ENCODE measurements around the genes SLC30A2 and PDIK1L.

GRCh38 chr1:25900186-25900522, 6.1 kb downstream of the STMN1 start:
- RRBS, result no CpG with 5 or more reads among the region's 6 CpGs

DNA sequence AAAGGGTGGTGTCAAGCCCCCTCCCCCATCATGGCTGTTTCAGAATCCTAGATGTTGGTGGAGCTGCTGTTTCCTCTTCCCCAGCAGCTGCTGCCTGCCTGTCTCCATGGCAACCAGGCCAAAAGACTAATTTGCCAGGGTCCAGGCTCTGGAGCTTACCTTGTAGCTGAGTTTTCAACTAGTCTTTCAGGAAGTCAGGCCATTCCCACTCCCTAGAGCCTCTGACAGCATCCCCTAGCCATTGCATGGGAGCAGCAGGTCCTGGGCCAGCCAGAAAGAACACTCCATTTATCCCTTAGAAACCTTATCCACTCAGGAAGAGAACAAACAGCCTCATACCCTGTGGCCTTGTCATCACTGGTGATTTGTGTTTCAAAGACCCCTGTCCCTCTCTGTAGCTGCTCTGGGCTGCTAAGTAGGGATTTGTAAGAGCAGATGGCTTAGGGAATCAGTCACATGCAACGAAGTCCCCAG, 21.4 kb upstream of the STMN1 start:
- RRBS, result no CpG with 5 or more reads among the region's 1 CpG

GRCh38 chr1:26034943-26035978, 10.7 kb downstream of the SLC30A2 start:
- RRBS, result under 1% methylated on average over 15 of the region's 72 CpGs

- RRBS, result 2% methylated on average over 57 of the region's 114 CpGs
These were observed at the start of gene SLC30A2 for GRCh38 chr1:26045226-26046478. Gene SLC30A2 (minus strand): TSS chr1:26046118.

DNA sequence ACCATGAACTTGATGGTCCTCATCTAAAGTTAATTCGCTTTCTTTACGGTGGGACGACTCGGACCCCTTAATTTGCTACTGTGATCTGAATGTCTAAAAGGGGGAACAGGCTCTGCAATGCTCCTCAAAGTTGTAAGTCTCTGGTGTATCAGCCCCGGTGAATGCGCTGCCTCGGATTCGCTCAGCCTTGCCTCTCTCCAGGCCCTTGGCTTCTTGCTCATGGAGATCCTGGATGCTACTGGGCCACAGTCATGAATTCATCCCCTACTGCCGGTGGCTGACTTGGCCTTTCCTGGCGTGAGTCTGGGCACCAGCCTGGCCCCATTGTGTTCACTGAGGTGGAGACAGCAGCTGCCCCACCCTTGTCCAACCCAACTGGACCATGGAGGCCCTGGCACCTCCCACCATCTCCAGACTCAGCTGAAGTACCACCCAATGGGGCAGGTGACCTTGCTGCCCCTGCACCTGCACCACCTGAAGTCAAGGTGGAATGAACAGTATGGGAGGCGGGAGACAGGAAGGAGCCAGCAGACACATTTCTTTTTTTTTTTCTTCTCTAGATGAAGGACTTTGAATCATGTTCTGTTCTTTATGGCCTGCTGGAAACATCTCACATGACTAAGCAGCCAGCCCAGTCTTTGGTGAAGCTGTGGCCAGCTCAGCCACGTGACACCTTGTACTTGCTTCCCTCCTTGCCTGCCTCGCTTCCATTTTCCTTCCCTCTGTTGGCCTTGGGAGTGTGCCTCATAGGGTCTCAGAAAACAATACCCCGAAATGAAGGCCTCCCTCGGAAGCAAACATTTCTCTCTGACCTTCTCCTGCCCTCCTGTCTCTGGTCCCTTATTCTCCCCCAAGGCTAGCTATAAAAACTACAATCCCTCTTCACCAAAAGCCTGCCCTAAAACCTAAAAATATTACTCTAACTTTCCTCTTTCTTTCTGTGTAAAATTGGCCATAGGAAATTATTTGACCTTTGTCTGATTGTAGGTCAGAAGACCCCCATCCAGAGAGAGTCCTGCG, 3.8 kb upstream of the SLC30A2 start:
- RRBS, result no CpG with 5 or more reads among the region's 16 CpGs

GRCh38 chr1:26111476-26111969, at the start of gene PDIK1L:
Gene PDIK1L (plus strand): TSS chr1:26111824.
- RRBS, result 1% methylated on average over 24 of the region's 68 CpGs

DNA sequence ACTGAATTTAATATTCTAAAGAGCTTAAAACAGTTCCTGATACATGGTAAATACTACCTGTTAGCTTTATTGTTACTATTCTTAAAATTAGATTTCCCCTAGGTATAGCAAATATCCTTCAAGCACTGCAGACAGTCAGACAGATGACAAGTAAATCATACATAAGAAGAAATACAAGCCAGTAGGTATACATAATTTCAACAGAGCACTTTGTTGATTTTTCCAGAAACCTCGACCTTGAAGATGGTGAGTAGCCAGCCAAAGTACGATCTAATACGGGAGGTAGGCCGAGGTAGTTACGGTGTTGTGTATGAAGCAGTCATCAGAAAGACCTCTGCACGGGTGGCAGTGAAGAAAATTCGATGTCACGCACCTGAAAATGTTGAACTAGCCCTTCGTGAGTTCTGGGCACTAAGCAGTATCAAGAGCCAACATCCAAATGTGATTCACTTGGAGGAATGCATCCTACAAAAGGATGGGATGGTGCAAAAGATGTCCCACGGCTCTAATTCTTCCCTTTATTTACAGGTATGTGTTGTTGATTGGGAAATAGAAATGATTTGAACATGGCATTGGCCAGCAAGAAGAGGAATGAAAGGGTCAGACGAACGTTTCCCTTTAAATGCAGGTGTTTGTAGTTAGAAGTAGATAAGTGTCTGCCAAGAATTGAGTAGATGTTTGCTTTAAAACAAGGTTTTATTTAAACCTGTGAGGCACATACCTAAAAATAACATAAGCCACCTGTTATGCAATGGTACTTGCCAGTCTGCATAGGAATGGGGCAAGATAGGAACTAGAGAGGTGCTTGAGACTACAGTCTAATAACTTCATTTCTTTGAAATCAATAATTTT, 2.7 kb downstream of the PDIK1L start:
- RRBS, result no CpG with 5 or more reads among the region's 12 CpGs

- RRBS, result no CpG with 5 or more reads among the region's 7 CpGs
These were observed 857 bp downstream of the UBXN11 start for GRCh38 chr1:26305521-26306037.

DNA sequence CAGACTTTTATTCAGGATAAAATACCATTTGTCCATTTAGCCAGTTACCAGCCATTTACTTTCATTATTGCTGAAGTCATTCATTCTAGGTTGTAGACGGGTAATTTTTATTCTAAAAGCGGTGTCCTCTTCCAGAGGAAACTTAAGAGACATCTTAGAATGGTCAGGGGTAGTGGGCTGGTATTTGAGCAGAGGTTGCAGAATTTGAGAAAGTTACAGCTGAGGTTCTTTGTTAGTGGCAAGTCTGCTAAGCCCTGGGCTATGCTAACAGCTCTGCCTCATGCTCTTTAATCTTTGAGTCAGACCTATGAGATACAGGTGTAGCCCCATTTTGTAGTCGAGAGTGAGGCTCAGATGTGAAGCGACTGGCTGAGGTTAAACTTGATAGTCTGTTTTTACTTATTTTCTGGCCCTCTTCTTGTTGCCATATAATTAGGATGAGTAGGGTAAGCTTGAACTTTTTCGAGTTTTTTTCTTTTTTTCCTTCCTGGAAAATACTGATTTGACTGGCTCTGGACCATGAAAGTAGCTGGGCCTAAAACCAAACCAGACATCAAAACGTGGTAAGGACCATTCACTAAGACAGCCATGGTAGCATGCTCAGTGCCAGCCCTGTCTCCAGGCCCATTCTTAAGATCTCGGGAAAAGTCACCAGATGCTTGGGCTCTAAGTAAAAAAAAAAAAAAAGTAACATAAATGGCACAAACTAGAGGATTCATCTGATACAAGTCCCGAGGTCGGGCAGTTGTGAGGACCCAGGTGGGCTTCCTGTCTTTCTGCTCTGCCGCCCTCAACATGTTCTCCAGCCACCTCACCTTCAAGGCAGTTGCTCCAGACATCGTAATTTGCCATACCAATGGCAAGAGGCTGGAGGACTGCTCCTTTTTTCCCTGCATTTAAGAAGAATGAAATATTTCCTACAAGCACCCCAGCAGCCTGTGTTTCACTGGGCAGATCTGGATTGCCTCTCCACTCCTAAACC, 4.9 kb downstream of the HMGN2 start:
- RRBS, result no CpG with 5 or more reads among the region's 11 CpGs

DNA sequence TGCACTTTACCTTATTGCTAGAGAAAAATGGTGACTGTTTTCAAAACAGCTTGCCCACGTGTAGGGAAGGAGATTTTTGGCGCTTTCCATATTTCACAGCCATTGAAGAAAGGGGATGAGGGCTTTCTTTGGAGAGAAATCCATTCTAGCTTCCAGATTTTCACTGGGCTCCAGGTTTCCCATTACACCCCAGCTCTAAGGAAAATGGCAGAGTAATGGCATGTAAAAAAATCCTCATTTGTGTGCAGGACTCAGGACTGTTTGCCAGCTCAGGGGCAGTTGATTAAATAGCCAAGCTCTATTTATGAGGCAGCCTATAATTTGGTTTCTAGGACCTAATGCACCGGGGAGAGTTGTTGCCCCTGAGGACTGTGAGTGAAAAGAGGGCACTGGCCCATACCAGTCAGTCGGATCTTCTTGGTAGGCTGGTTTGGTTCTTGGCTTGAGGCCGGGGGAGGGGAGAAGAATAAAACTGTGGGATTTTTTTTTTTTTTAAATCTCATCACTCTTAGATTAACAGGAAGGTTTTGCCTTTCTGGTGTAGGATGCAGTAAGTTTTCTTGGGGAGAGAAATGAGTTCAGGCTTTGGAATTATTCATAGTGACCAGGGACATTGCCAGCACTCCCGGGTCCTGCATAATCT, 2.1 kb upstream of the ARID1A start:
- RRBS, result no CpG with 5 or more reads among the region's 6 CpGs

DNA sequence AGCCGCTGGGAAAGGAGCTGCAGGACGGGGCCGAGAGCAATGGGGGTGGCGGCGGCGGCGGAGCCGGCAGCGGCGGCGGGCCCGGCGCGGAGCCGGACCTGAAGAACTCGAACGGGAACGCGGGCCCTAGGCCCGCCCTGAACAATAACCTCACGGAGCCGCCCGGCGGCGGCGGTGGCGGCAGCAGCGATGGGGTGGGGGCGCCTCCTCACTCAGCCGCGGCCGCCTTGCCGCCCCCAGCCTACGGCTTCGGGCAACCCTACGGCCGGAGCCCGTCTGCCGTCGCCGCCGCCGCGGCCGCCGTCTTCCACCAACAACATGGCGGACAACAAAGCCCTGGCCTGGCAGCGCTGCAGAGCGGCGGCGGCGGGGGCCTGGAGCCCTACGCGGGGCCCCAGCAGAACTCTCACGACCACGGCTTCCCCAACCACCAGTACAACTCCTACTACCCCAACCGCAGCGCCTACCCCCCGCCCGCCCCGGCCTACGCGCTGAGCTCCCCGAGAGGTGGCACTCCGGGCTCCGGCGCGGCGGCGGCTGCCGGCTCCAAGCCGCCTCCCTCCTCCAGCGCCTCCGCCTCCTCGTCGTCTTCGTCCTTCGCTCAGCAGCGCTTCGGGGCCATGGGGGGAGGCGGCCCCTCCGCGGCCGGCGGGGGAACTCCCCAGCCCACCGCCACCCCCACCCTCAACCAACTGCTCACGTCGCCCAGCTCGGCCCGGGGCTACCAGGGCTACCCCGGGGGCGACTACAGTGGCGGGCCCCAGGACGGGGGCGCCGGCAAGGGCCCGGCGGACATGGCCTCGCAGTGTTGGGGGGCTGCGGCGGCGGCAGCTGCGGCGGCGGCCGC, 1.0 kb downstream of the ARID1A start:
- RRBS, result 1% methylated on average over 26 of the region's 106 CpGs

DNA sequence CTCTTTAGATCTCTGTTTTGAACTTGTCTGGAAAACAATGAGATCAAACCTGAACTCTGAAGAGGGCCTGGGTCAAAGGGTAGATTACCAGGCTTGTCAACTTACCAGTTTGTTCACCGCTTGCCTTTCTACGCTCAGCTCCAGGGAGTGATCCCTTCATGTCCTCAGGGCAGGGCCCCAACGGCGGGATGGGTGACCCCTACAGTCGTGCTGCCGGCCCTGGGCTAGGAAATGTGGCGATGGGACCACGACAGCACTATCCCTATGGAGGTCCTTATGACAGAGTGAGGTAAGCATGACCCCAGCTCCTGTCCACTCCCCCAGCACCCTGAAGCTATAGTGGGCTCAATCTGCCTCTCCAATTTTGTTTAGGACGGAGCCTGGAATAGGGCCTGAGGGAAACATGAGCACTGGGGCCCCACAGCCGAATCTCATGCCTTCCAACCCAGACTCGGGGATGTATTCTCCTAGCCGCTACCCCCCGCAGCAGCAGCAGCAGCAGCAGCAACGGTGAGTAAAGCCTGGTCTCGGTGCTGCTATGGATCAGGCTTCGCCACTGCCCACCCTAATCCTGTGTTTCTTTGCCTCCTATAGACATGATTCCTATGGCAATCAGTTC, 14.4 kb upstream of the PIGV start:
- RRBS, result no CpG with 5 or more reads among the region's 16 CpGs

DNA sequence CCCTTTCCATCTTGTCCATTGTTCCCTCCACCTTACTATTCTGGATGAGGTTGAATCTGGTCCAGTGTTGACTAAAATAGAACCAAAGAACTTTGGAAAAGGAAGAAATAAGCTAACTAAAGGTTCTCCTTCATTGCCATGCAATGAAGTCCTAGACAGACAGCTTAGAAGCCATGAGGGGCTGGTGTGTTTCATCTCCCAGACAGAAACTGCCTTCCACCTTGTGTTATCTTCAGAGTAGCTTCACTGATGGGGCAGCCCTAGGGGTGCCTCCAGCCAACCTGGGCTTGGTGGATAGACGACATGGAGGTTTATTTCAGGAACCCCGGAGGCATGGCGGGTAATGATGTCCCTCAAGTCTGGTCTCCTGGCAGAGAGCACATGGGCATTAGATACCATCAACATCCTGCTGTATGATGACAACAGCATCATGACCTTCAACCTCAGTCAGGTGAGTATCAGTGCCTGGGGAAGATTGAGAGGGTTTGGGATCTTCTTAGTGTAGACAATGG, 12.4 kb upstream of the PIGV start:
- RRBS, result no CpG with 5 or more reads among the region's 3 CpGs

GRCh38 chr1:26789010-26789775, 1.4 kb downstream of the PIGV start:
- RRBS, result no CpG with 5 or more reads among the region's 20 CpGs

DNA sequence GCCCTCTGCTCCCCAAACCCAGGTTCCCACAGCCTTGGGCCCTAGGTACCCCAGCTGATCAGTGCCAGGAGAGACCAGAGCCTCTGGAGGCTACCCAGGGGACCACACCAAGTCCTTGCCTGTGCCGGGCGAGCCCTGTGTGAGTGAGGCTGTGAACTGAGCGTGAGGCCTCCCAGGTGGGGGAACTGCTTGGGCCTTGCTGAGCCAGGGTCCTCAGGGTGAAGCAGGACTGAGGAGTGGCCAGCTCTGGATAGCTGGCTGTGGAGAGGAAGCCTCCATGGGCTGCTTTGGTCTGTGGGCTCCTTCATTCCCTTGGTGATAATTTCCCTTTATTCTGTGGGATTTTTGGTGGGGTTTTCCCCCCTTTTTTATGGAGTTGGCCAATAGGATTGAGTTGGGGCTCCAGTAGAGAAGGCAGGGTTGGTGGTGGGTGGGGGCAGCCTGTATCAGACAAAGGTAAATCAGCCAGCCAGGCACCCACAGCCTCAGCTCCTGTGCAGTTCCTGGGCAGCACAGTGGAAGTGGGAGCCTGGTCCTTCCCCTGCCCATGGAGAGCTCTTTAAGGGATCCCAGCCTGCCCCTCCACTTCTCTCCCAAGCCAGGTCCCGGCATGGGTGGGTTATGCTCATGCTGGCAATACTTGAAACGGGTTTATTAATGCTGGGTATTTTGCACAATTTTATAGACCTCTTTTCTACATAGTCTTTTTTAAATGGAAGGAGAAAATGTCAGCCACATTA, 8.8 kb upstream of the SFN start:
- RRBS, result no CpG with 5 or more reads among the region's 5 CpGs

DNA sequence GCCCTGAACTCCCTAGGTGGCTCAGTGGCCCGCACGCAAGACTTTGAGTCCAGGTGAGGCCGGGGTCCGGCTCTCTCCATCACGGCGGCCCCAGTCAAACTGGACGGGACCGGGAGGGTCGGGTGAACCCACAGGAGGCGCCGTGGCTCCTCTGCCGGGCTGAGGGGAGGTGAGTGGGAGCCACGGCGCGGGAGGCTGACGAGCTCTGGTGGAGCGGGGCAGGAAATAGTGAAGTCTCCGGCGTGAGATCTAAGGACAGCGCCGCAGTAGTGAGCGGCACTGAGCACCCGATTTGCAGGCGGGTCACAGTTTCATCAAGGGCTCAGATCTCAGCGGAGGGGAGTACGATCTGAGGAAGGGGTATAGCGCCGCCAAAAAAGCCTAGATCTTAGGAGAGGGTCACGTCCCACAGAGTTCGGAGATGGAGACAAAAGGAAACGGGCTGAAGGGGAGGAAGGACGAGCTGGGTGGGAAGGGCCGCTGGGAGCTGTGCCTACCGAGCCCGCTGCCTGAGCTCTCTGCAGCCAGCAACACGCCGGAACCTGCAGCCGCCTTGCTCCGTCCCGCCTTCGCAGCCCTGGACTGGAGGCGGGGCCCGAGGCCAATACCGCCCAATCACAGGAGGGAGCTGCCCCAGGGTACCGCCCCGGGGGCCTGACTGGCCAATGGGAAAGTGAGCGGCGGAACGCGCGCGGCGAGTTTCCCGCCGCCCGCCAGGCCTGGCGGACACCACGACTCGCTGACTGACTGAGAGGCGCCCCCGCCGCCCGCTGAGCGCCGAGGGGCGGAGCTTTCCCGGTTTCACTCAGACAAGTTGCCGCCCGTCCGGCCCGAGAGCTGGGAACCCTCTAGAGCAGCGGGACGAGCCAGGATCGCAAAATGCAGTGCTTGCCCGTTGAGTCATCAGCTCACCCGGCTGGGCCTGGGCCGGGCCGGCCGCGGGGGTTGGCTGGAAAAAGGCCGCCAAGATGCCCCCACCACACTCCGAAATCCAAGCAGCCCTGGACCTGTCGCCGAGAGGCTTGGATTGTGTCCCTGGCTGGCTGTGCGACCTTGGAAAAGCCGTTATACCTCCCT, 1.9 kb downstream of the SFN start:
- RRBS, result 2% methylated on average over 17 of the region's 86 CpGs

DNA sequence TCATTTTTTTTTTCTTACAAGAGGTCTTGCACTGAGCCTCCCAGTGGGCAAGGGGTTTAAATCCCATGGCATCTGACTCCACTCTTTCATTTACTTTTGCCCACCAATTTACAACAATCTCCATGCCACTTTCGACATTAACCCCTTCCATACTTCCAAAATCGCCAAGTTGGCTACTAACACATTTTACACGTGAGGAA, 894 bp downstream of the GPN2 start:
- RRBS, result no CpG with 5 or more reads among the region's 3 CpGs

GRCh38 chr1:26910093-26911040, 3.4 kb downstream of the NR0B2 start:
- RRBS, result no CpG with 5 or more reads among the region's 6 CpGs

- RRBS, result no CpG with 5 or more reads among the region's 4 CpGs
These were observed 44.8 kb upstream of the TENT5B start for GRCh38 chr1:27057374-27057890.

All from epithelial cell of esophagus (primary cell).